ENCODE measurements around a stretch of chr1.

GRCh38 chr1:9910452-9911530 lies 722 bp upstream of the CTNNBIP1 start:
- RRBS, result 2% methylated on average over 20 of the region's 51 CpGs

- RRBS, result no CpG with 5 or more reads among the region's 5 CpGs
Observed at GRCh38 chr1:9931874-9932240, 11.3 kb downstream of the LZIC start.

DNA sequence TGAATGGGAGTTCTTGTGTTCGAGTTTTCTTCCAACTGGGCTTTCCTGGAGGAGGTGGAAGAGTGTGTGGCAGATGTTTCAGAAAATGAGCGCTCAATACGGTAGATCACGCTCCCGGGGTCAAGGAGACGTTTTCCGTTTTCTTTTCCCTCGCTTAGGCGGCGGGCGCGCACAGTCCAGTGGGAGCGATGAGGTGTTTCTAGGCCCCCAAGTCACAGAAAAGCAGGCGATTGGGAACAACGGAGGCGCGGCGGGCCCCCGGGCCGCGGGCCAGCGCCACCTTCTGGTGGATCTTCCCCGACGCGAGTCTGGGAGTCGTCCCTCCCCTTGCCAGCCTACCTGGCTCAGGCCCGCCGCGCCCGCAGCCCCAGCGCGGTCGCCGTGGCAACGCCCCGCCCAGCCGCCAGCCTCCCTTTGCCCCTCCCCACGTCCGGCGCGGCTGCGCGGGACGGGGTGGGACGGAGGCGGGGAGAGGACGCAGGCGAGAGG lies 329 bp upstream of the UBE4B start:
- RRBS, result under 1% methylated on average over 11 of the region's 48 CpGs

GRCh38 chr1:10095246-10095824 lies 62.6 kb downstream of the UBE4B start:
- RRBS, result no CpG with 5 or more reads among the region's 9 CpGs

DNA sequence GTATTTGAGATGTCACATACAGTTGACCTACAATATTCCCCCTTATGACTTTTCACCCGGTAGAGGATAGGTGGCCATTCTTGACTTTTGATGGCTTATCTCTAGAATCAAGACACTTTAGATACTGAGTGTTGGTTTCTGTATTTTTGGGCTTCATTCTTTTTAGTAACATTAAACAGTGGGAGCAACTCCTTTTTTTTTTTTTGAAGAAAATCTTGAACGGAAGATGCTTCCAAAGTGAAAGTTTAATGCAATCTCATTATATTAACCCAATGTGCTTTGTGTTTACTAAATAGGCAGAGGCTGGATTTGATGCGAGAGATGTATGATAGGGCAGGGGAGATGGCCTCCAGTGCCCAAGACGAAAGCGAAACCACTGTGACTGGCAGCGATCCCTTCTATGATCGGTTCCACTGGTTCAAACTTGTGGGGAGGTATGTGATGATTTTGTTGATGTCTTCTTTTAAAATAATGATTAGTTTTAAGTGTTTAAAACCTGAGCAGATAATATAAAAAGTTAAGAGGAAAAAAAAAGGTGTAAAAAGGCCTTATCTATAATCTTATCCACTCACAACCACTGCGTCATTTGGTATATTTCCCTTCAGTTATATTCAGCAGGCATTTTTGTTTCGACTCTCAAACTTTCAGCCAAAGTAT lies 74.3 kb upstream of the PGD start:
- RRBS, result no CpG with 5 or more reads among the region's 9 CpGs

DNA sequence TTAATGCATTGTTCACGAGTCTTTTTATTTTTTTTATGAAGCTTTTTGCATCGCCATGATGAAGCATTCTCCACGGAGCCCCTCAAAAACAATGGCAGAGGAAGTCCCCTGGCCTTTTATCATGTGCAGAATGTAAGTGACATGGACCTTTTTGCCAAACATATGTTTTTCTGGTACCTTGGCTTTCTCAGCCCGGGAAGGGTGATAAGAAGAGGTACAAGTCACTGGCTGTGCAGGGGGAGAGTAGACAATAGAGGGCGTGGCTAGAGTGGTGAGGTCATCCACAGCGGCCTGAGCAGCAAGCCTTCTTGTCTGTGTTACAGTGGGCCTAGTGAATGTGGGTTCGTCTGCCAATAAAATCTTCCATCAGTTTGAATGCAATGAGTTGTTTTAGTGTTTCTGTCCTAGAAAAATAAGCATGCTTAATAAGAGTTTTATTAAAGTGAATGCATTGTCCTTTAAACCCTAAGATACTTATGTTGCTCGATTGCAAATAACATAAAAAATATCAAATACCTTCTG lies 59.1 kb upstream of the PGD start:
- RRBS, result no CpG with 5 or more reads among the region's 8 CpGs

GRCh38 chr1:10475063-10475979 lies 571 bp downstream of the PEX14 start:
- RRBS, result 1% methylated on average over 11 of the region's 36 CpGs

DNA sequence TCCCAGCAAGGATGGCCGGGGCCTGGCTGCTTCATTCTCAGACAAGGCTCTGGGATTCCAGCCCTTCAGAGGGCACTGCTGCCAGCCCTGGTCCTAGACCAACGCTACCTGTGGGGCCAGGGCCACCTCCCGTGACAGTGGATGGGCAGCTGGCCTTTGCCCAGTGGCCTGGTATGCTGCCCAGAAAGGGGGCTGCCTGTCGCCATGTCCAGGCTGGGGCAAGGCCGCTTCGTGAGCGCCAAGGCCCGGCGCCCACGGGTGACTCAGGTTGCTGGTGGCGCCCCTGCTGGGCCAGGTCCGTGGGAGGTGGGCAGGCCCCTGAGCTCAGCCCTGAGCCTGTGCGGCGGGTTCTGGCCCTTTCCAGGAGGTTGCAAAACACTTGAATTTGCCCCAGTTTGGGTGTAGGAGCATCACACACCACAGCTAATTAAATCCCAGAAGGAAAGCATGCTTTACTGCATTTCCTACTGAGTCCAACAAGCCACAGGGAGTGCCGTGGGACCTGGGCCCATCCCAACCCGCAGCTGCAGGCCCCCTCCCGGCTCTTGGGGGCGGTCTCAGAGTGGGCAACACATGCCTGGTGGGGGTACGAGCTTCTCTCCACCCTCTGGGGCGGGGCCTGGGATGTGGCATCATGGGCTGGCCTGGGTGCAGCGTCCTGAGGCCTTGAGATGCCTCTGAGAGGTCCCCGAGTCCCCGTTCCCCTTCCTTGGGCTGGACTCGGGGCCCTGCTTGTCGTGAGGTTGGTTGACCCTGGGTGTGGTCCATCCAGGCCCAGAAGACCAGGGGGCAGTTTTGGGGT lies 159.8 kb downstream of the PEX14 start:
- RRBS, result no CpG with 5 or more reads among the region's 25 CpGs

GRCh38 chr1:10648767-10649966 lies 147.3 kb downstream of the CASZ1 start:
- RRBS, result 98% methylated on average over 3 of the region's 50 CpGs

DNA sequence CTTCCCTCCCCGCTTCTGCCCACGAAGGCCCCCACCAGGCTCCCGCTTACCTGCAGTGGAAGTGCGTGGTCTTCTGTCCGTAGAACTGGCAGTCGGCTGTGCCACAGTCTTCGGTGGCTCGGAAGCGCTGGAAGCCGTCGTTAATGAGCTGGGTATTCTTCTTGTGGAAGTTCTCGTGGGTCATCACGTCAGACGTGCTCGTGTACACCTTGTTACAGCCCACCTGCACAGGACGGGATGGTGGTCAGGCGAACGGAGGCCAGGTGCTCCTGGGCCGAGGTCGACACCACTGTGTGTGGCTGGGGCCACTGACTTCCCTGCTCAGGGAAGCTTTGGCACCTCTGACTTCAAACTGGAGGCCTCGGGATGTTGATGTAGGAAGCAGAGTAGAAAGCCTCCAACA lies 142.1 kb downstream of the CASZ1 start:
- RRBS, result no CpG with 5 or more reads among the region's 21 CpGs

- RRBS, result 2% methylated on average over 34 of the region's 101 CpGs
Observed at GRCh38 chr1:10694613-10695196, 101.7 kb downstream of the CASZ1 start.

DNA sequence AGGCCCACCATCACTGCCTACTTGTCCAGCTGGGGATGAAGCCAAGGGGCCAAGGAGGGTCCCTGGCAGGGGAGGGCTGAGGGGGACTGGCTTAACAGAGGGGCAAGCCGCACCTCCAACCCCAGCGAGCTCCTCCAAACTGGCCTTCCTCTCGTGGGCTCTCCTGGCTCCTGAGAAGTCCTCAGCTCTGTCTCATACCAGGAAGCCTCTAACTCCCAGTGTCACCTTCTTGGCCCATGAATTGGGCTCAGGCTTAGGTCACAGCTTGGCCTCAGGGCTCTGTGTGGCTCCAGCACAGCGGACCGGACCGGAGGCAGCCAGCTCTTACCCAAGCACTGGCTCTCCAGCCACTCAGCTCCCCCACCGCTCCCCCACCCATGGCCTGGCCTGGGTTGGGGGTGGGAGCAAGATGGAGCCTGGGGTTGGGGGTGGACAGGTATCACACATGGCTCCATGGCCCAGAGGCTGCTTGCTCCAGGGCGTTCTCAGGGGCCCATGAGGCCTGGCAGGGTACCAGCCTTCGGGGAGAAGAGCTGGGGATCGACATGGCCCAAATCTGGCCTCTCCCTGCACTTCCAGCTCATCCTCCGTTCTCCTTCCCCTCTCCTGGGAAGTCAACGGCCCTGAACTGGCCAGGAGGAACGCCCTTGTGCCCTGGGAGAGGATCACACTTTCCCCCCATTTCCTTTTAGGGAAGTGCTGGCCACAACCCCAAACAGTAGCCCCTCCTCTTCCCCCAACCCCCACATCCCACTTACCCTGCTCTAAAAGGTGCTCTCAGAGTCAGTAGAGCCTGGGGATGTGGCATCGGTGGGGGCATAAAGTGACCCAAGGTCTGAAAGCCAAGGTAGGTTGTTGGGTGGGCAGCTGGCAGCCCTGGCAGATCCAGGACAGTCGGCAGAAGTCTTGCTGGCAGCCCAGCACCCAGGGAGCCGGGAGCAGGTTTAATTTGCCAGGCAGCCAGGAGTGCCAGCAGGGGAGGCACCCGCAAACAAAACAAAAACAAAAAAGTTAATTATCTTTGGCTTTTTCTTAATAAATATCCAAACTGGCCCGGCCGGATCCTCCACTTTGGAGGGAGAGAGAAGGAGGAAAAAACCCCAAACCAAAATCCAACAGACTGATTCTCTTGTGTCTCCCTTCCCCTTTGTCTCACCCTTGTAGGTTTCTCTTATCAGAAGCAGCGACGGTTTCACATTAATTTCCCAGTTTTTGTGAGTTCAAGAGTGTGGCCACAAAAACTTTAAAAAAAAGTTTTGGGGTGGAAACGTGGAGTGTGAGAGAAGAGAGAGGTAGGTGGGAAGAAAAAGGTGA lies 97.4 kb downstream of the CASZ1 start:
- RRBS, result no CpG with 5 or more reads among the region's 22 CpGs

DNA sequence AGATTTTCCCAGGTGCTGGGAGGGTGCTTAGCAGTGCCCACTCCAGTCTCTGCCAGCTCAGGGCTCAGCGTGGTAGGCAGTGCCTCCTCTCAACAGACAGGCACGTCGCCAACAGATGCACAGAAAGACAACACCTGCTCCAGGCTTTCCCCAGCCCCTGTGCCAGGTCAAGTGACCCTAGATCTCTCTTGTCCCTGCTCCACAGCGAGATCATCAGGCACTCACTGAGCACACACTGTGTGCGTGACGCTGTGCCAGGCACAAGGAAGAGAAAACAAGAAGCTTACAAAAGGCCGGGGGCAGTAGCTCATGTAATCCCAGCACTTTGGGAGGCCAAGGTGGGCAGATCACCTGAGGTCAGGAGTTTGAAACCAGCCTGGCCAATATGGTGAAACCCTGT lies 85.9 kb downstream of the CASZ1 start:
- RRBS, result no CpG with 5 or more reads among the region's 7 CpGs

- RRBS, result no CpG with 5 or more reads among the region's 17 CpGs
Observed at GRCh38 chr1:10721478-10722053, 74.9 kb downstream of the CASZ1 start.

- RRBS, result 47% methylated on average over 8 of the region's 32 CpGs
Observed at GRCh38 chr1:10734844-10736088, 61.2 kb downstream of the CASZ1 start.

DNA sequence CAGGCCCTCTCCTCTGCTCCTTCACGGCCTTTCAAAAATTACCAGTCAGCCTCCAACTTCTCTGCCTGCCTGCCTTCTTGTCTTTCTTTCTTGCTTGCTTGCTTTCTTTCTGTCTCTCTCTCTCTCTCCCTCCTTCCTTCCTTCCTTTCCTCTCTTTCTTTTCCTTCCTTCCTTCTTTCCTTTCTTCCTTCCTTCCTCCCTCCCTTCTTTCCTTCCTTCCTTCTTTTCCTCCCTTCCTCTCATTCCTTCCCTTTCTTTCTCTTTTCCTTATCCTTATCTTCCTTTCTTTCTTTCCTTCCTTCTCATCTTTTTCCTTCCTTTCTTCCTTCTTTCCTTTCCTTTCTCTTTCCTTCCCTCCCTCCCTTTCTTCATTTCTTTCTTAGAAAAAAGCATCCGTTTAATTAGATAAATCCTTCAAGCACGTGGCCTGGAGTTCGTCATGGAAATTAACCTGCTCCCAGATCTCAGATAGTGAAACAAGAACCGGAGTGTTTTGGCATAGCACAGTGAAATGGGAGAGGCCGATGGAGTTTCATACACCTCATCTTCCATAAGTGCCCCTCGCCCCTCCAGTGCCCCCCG lies 11.4 kb downstream of the CASZ1 start:
- RRBS, result no CpG with 5 or more reads among the region's 8 CpGs

DNA sequence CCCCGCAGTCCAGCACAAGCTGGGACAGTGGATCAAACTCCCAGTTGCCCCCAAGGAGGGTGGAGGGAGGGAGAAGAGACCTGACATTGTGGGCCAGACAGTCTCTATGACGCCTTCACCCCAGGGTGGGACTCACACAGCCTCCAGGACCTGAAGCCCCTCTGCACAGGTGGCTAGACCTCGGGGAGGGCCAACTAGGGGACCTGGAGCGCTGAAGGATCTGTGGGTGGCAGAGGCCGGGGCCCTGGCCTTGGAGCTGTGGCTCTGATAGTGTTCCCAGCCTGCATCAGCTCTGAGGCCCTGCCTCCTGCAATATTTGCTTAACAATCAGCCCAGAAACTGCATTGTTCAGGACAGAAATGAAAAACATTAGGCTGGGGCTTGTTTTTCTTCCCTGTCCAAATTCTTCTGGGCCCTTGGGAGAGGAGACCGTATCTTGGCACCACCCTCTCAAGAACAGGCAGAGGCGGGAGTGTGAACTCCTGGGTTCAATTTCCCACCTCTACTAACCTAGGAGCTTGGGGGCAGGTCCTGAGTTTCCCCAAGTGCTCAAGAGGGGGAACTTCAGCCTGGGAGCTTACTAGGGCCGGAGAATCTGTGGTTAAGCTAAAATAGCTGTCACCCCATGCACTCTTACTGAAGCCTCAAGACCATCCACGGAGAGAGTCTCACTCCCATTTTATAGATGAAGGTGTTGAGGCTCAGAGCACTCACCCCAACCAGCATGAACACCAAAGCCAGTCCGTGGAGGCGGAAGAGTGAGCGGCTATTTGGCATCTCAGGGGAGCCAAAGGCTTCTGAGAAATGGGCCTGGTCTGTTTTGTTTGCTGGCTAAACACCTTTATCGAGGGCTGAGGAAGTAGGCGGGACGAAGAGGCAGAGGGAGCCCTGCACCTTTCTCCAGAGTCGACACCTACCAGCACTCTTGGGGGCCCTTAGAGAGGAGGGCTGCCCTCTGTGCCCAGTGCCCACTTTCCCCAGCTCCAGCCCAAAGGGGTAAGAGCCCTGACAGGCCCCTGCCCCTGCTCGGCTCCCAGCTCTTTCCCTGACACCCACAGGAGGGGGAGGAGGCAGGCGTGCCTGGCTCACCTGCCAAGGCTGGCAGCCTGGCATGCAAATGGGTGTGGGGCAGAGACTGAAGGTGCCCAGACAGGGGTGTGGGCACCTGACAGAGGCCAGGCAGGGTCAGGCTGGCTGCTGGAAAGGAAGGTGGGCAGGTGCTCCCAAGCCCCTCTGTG lies 18.9 kb upstream of the CASZ1 start:
- RRBS, result no CpG with 5 or more reads among the region's 18 CpGs

GRCh38 chr1:10818638-10819286 lies 22.3 kb upstream of the CASZ1 start:
- RRBS, result no CpG with 5 or more reads among the region's 10 CpGs

GRCh38 chr1:10900678-10901769 lies 80.9 kb downstream of the C1orf127 start:
- RRBS, result 86% methylated on average over 12 of the region's 32 CpGs

DNA sequence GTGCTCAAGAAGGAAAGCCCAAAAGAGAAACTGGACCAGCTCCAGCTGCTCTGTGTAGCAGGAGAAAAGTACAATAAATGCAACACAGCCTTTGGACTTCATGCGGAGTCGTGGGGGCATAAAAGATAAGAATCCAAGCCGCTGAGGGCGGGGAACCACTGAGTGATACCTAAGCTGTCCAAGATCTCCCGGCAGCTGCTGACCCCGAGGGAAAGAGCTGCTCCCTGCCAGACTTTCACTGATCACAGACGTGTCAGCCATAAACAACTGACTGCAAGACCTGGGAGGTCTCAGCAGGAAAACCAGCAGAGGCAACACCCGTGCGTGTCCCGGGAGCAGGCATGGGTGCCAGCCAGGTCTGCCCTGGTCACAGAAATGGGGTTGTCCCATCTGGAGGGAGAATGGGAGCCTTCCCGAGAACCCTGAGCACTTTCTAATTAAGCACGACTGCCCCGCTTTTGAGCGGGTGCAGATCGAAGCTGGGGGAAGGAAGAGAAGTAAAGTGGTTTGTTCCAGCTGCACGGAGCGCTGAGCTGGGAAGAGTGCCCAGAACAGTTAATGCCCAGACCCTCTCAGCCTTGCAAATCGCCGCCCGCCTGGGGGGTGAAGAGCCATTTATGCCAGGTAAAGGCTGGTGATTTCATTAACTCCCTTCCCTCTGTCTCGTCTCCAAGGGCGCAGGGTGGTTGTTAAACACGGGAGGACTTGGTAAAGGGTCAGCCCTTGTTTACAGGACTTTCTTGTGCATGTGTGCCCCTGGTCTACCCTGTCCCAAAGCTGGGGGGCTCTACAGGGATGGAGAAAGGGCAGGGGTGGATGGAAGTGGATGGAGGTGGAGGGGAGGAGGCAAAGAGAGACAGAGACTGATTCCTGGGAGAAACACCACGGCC lies 37.6 kb downstream of the C1orf127 start:
- RRBS, result 6% methylated on average over 3 of the region's 24 CpGs

All from mononuclear cell (primary cell).